Jurkat, Clone E6-1 (cell line): ENCODE data around the genes SMIM7, TMEM38A and ABHD8.

DNA sequence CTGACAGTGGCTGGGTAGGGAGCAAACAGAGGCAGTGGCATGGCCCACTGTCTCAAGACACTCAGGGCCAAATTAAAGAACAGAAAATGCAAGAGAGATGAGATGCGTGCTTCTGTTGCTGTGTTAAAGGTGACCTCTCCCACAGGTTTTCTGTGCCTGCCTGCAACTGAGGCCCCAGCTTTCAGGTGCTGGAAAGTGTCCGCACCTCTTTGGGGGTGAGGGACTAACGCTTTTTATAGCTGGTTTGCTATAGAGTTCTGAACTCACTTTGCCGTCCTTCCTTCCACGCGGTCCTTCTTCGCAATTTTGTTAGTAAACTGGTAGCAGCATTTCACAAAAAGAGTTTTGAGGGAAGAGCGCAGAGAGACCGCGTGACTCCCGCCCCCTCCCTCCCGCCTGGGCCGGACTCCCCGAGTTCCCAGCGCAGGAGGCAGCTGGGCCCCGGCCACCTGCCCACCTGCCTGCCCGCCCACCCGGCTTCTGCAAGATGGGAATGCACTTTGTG lies 3.3 kb upstream of the SLC35E1 start:
- RRBS, result no CpG with 5 or more reads among the region's 18 CpGs

DNA sequence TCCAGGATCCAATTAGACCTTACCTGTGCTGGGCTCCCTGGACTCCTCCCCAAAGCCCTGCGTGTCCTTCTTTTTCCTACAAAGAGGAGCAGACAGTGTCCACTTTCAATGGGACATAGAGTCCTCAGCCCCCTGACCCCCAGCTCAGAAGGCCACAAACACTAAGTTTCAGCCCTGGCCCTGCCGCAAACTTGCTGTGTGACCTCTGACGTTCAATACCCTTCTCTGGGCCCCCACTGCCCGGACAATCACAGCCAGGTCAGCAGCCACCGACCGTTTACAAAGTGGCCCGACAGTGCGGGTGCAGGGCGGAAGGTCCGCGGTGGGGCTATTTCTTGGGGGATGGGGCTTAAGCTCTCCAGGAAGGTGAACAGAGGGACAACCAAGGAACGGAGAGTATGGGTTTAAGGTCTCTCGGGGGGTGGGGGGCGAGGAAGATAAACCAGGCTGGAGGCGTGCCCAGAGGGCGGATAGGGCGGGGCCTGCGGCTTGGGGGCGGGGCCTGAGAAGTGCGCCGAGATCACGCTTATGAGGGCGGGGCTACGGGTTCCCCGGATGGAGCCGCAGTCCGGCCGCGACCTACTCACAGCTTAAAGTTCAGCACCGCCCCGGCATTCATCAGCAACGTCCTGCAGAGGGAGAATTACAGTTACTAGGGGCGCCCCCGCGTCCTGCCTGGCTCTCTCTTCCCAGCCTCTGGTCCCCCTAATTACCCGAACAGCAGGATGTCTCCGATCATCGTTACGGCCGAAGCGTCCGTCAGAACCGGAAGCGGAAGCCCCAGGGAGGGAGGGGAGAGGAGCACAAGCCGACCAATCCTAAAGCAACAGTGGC lies at the start of gene SMIM7:
TSS of gene SMIM7 (minus strand) at position 773 of the 834 bp plus-strand sequence.
- RRBS, result 1% methylated on average over 3 of the region's 45 CpGs

DNA sequence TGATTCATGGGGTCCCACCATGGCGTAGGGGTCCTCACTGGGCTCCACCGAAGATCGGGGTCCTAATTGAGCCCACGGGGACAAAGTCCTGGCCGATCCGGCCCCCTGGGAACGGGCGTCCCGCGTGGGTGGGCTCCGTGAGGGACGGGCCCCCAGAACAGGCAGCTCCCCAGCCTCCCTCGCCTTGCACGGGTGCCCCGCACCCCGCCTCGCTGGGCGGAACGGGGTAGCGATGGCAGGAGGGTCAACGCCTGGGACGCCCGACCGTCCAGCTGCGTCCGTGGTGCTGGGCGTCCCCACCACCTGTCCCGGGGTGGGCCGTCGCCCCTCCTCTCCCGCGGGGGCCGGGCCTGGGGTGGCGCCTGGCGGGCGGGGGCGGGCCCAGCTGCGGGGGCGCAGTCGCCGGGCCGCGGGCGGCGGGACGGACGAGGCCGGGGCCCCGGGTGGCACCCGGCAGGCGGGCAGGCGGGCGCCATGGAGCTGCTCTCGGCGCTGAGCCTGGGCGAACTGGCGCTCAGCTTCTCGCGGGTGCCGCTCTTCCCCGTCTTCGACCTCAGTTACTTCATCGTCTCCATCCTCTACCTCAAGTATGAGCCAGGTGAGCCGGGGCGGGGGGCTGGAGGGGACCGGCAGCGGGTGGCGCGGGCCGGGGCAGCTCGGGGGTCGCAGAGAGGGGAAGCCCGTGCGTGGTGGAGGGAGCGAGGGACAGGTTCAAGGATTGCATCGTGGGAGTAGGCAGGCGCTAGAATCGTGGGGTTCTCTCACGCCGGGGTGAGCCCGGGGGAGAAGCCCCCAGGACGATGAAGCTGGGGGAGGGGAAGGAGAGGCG lies at the start of gene TMEM38A:
TSS of gene TMEM38A (plus strand) at position 396 of the 829 bp plus-strand sequence.
- RRBS, result 1% methylated on average over 14 of the region's 83 CpGs

GRCh38 chr19:16887288-16888005 lies 1.4 kb upstream of the F2RL3 start:
- RRBS, result 97% methylated on average over 3 of the region's 15 CpGs

DNA sequence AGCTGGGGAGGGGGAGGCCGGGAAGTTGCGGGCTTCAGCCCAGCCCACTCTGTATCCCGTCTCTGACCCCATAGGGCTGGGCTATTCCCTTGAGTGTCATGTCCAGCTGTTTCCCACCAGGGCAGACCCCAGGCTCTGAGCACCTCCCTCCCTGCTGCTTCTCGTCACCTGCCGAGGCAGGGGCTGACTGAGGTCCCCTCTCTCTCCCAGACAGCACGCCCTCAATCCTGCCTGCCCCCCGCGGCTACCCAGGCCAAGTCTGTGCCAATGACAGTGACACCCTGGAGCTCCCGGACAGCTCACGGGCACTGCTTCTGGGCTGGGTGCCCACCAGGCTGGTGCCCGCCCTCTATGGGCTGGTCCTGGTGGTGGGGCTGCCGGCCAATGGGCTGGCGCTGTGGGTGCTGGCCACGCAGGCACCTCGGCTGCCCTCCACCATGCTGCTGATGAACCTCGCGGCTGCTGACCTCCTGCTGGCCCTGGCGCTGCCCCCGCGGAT lies 613 bp downstream of the F2RL3 start:
- RRBS, result no CpG with 5 or more reads among the region's 20 CpGs

GRCh38 chr19:16894159-16894582 lies 5.4 kb downstream of the F2RL3 start:
- RRBS, result no CpG with 5 or more reads among the region's 8 CpGs

DNA sequence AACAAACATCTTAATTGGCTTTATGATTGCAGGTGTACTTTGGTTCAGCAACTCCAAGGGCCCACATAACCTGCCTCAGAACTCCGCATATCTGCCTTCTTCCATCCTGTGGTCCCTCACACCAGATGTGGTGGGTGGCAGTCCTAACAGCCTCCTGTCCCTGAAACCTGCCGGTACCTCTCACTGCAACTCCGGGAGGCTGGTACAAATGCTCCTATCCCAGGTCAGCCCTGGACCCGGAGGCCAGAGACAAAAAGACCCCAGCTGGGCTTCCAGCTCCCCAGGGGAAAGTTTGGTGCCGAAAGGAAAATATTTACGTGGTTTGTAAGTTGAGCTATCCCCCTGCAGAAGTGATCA lies 15.0 kb upstream of the CPAMD8 start:
- RRBS, result 4% methylated on average over 2 of the region's 6 CpGs

GRCh38 chr19:17074265-17074897 lies 871 bp downstream of the HAUS8 start:
- RRBS, result no CpG with 5 or more reads among the region's 19 CpGs

GRCh38 chr19:17091579-17092535 lies 16.3 kb downstream of the MYO9B start:
- RRBS, result no CpG with 5 or more reads among the region's 22 CpGs

DNA sequence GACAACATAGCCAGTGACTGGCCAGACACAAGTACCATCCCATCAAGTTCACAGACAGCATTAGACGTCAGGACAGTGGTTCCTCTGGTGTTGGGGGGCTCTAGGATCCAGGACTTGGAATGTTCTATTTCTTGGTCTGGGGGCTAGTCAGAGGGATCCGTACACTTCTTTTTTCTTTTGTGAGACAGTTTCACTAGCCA lies 59.2 kb upstream of the USE1 start:
- RRBS, result no CpG with 5 or more reads among the region's 2 CpGs

DNA sequence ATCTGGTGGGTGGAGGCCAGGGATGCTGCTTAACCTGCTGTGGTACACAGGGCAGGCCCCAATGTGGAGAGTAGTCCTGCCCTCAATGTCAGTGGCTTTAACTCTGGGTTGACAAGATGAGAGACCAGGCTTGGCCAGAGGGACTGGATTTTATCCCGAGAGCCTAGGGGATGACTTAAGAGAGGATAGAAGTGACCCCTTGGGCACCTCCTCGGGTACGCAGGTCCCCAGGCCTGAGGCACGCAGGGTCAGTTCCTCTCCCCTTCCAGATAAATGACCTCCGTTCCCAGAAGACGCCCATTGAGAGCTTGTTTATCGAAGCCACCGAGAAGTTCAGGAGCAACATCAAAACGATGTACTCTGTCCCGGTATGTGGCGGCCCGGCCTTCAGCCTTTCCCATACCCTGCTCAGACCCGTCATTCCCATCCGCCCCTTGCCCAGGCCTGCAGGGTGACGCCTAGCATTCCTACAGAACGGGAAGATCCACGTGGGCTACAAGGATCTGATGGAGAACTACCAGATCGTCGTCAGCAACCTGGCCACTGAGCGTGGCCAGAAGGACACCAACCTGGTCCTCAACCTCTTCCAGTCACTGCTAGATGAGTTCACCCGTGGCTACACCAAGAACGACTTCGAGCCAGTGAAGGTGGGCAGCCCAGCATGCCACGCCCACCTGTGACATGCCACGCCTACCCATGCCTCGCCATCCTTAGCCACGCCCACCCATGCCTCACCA lies 13.3 kb upstream of the USE1 start:
- RRBS, result no CpG with 5 or more reads among the region's 27 CpGs

DNA sequence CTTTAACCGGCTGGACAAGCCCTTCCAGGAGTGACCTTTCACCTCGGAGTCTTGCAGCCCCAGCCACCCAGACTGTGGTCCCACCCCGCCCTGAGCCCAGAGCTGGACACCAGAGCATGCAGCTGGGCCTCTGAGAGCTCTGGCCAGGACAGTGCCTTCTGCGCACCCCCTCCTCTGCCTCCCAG lies 1.1 kb upstream of the NR2F6 start:
- RRBS, result 100% methylated on average over 1 of the region's 4 CpGs

DNA sequence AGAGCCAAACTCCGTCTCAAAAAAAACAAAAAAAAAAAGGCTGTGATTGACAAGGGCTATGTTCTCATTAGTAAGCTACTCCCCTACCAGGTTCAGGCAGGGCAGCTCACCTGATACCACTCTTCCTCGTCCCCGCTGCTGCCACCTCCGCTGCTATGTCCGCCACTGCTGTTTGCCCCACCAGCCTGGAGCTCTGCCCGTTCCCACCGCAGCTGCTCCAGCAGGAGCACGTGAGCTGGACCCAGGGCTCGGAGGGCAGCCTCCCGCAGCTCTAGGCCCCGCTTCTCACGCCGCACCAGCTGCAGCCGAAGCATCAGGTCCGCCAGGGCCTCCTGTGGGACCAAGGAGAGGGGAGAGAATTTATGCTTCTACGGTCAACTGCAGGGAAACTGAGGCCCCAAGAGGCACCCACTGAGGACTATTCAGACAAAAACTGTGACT lies 9.2 kb downstream of the USHBP1 start:
- RRBS, result no CpG with 5 or more reads among the region's 16 CpGs

DNA sequence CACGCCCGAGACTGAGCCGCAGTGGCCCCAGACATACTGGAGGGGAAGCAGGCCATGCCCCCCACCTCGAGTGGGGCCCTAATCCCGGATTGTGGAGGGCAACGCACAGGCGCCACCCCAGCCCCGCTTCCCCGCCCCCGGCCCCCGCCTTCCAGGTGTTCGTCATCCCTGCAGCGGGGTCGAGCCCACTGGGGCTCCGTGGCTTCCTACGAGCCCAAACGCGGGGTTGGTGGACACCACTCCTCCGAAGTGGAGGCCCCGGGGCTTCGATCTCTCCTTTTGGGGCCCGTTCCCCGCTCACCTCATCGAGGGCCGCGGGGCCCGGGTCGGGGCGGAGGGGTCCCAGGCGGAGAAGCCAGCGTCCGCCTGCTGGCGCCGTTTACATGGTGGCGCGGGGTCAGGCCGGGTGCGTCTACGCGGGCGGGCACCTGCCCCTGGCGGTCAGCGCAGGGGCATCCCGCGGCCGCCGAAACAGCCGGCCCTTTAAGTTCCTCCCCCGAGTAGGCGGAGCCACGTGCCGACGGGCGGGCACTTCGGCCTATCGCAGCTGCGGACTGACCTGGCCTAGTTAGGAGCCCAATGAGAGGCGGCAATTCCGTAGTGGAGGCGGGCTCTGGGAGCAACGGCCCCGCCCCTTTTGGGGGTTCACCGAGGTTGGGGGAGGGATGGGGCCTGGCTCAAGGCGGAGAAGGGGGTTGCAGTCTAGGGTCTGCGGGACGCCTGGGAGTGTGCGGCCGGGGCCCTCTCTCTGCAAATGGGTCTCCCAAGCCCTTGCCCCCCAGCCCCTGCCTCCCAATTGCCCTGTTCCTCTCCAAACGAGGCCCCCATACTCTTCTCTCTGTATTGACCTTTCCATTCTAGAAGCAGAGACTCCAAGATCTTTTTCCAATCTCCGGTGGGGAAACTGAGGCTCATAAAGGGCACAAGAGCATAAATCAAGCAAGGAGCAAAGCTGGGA lies at the start of gene ABHD8:
TSS of gene ABHD8 (minus strand) at position 485 of the 958 bp plus-strand sequence.
- RRBS, result 4% methylated on average over 32 of the region's 70 CpGs

- RRBS, result 80% methylated on average over 1 of the region's 47 CpGs
Measured at GRCh38 chr19:17323090-17323882, 11.4 kb downstream of the ANO8 start.

- RRBS, result 38% methylated on average over 23 of the region's 66 CpGs
Measured at GRCh38 chr19:17327560-17328511, 6.8 kb downstream of the ANO8 start.

DNA sequence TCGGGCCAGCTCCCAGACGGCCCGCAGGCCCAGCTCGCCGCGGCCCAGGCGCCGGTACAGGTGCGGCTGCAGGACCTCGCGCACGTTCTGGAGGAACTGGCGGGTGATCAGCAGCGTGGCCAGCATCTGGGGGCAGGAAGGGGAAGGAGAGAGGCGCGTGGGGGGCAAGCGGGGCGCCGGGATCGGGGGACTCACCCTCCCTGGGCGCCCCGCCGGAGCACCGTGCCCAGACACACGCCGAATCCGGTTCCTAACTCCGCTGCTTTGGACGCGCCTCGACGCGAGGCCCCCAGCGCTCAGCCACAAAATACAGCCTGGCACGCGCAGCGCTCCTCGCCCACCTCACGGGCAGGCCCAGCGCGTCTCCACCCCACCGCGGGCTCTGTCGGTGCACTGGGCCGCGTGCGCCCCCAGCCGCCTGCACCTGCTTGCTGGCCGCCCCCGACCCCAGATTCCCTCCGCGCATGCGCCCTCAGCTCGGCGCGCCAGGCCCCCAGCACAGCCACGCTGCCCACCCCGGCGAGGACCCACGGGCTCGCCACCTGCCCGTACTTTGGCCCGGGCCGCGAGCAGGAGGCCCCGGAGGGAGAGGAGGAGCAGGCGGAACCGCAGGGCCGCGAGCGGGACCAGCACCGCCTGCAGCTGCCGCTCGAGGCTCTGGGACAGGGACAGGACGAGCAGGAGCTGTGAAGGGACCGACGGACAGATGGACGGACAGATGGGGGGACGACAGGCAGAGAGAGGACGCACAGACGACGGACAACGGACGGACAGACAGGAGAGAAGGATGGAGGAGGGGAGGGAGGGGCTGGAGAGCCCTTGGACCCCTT lies 5.6 kb downstream of the ANO8 start:
- RRBS, result 49% methylated on average over 17 of the region's 84 CpGs

- RRBS, result 2% methylated on average over 2 of the region's 9 CpGs
Measured at GRCh38 chr19:17334209-17334339, 581 bp downstream of the ANO8 start.

GRCh38 chr19:17347280-17347966 lies 10.1 kb downstream of the GTPBP3 start:
- RRBS, result no CpG with 5 or more reads among the region's 9 CpGs

DNA sequence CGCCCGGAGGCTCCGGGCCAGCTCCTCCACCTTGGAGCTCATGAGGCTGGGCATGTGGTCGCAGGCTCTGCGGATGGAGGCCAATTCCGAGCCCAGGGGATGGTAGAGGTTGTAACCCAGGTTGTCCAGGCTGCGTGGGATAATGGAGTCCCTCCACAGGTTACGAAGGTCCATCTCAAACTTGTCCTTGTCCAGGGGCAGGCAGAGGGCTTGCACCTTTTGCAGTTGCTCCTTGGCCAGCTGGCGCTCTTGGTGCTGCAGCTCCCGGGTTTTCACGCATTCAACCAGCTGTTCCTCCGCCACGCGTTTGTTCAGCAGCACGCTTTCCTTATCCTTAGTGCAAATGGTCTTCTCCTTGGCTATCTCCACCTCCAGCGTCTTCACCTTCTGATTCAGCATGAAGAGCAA lies 11.5 kb downstream of the PLVAP start:
- RRBS, result no CpG with 5 or more reads among the region's 16 CpGs